Ureter (tissue), 1 donor: ENCODE data around the genes KAT8, PYCARD and TRIM72.

DNA sequence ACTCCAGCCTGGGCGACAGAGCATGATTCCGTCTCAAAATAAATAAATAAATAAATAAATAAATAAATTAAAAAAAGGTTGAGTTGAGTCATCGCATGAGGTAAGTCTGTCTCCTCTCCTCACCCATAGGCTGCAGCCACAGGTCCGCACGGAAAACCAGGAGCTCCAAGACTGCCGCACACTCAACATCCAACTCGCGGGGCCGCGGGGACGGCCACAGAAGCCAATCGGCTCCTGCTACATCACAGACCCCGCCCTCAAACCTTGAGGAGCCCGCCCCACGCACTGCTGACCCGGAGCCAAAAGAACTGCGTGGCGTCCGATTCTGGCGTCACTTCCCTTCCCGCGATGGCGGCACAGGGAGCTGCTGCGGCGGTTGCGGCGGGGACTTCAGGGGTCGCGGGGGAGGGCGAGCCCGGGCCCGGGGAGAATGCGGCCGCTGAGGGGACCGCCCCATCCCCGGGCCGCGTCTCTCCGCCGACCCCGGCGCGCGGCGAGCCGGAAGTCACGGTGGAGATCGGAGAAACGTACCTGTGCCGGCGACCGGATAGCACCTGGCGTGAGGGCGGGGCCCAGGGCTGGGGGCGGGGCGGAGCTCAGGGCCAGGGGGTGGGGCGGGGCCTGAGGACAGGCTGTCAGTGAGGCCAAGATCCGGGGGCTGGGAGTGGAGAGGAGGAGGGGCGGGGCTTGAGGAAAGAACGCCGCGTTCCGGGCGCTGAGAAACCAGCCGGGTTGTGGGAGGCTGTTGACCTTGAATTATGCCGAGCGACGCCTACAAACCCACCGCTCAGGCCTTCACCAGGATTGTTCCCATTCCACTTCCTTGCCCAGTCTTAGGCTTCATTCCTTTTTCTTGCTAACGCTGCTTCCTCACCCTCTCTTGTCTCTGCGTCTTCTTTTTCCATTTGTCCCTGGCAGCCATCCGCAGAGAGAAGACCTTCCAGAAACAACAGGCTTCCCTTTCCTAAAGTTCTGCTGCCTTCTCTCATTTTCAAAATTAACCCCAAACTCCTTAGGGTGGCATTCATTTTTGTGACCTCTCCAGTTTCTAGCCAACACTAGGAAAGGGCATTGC, at the start of gene KAT8:
Gene KAT8, plus strand, starts transcription at position 331 of the 1,075 bp plus-strand sequence.
- PRO-cap, result bidirectional peak, plus-strand start at position 334 of the sequence, minus-strand start at position 173 of the sequence; bidirectional peak, plus-strand start at position 668 of the sequence, minus-strand start at position 549 of the sequence

DNA sequence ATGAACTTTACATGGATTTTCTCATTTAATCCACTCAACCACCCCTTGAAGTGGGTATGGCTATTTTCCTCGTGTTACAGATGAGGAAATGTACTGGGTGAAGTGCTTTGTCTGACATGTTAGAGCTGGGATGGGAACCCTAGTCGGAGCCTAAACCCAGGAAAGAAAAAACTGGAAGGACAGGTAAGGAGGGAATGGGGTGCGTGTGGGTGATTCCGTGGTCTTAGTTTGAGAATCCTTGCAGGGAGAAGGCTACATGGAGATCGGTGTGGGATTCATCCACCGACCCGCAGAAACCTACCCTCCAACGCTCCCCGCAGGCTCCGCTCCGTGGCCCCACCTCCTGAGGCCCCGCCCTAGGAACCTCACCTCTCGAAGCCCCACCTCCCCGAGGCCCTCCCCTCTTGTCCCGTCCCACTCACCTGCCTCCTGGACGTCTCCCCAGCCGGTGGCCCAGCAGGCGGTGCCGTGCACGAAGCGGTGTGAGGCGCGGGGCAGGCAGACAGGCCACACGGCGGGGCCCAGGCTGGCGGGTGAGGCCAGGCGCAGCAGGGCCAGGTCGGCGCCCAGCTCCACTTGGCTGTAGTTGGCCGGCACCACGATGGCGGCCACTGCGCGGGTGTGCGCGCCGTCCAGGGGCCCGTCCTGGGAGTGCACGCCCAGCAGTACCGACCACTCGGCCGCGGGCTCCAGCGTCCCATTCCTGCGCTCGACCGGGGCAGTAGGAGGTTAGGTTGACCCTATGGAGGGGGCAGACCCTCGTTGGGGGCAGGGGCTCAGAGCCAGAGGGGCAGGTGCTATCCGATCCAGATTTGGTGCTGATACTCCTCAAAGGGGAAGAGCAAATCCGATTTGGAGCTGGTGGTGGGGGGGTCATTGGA, 1.7 kb downstream of the PRSS36 start:
- PRO-cap, result no peak

DNA sequence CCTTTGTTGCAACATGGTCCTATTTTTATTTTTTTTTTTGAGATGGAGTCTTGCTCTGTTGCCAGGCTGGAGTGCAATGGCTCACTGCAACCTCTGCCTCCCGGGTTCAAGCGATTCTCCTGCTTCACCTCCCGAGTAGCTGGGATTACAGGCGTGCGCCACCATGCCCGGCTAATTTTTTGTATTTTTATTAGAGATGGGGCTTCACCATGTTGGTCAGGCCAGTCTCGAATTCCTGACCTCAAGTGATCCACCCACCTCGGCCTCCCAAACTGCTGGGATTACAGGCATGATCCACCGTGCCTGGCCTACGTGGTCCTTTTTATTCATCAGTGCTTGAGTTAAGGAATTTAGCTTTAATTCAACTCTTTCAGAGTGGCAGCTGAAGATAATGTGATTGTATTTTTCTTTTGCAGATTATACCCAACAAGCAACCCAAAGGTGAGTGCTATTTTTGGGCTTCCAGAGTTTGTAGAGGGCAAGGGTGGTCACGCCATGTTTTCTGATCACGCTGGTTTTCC, 2.1 kb downstream of the FUS start:
- PRO-cap, result no peak

GRCh38 chr16:31202015-31203059, at the start of gene PYCARD:
PYCARD (minus strand) TSS chr16:31202760.
- PRO-cap, result bidirectional peak, plus-strand start at chr16:31202806, minus-strand start at chr16:31202722

DNA sequence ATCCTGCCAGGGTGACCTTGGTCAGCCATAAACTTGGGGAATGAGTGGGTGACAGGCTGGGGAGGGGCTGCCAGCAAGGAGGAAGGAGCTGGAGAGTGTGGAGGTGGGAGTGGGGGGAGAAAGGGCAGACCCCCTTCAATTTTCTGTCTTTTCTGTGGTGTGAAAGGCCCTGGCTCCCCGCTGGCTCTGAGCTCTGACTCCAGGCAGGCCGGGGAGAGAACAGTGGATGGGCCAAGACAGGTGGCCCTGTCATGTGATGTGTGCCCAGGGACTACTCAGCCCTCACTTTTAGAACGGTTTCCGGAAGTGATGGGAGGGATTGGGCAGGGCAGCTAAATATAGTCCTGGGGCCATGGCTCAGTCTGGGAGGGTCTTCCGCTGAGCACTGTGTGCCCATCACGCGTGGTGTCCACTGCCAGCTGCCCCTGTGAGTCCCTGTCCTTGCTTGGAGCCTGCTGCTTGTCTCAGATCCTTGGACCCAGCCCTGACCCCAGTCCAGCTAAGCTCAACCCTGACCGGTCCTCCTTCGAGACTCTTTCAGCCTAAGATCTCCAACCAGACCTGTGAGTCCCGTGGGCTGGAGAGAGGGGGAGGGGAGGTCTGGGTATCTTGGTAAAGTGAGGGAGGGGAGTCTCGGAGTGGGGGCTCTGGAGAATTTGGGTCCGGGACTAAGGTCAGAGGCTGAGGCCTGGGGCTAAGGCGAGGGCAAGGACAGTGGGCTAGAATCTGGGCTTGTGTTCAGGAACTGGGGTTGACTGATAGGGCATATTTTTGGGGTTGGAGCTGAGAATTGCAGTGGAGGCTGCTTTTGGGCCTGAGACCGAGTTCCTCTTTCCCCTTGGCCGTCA, at the start of gene TRIM72:
Gene TRIM72, plus strand, starts transcription at position 385 of the 848 bp plus-strand sequence.
- PRO-cap, result no peak

DNA sequence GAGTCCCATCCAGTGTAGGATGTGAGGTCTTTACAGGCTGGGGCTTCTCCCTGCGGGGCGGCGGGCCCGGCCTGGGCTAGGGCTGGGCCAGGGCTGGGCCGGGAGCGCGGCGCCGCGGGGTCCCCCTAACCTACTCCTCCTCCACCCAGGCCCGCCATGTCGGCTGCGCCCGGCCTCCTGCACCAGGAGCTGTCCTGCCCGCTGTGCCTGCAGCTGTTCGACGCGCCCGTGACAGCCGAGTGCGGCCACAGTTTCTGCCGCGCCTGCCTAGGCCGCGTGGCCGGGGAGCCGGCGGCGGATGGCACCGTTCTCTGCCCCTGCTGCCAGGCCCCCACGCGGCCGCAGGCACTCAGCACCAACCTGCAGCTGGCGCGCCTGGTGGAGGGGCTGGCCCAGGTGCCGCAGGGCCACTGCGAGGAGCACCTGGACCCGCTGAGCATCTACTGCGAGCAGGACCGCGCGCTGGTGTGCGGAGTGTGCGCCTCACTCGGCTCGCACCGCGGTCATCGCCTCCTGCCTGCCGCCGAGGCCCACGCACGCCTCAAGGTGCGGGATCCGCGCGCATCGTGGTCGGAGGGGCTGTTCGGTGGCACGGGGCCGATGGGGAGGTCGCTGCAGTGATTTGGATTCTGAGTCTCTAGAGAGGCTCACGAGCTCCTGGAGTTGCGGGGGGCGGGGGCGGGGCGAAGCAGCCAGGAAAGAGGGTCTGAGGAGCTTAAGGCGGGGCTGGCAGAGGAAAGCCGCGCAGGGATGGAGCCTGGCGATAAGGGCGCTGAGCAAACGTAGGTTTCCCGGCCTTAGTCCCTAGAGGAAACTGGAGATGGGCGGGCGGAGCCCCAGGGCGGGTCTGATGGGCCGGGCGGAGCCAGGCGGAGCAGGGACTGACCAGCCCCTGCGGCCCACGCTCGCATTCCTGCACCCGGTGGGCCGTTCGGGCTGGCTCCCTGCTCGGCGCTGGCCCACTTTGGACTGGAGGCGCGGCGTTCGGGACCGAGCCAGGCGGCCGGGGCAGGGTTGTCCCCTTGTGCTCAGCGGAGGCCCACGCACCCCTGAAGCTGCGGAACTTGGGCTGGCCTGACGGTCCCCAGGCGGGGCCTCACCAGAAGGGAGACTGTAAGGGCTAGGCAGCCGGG, 1.0 kb downstream of the TRIM72 start:
- PRO-cap, result bidirectional peak, plus-strand start at position 910 of the sequence, minus-strand start at position 813 of the sequence

DNA sequence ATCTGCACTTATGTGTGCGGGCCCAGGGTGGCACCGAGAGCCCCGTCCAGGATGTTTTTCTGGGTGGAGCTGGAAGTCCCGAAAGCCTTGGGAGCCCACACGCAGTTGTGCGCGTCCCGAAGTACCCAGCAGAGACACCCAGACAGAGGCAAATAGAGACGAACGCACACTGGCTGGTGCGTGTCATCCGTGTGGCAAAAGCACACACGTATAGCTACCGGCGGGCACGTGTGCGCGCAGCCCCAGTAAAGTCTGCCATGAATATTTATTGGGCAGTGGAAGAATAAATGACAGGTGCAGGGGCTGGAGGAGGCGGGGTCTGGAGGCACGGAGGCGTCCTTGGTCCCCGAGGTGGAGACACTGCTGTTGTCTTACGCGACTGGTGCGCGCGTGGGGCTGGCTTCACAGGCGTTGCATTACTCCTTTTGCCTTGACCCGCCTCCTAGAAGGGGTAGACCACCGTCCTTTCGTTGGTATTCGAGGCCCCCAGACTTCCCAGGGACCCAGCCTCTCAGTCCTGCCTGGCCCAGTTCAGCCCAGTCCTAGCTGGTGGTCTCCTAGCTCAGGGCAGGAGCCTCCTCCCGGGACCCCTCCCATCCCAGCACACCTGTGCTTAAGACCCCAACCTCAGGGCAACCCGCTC, 1.1 kb downstream of the PYDC1 start:
- PRO-cap, result no peak

DNA sequence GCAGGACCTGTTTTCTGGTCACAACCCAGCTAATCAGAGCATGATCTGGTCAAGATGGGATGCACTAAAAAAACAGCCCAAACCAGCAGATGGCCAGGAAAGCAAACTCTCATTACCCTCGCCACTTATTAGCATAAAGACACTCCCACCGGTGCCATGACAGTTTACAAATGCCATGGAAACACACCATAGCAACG, 6.6 kb upstream of the ITGAD start:
- PRO-cap, result no peak

GRCh38 chr16:31441800-31442269, 754 bp downstream of the ZNF843 start:
- PRO-cap, result no peak

GRCh38 chr16:31452306-31453232, 6.7 kb upstream of the ARMC5 start:
- PRO-cap, result no peak

GRCh38 chr16:31466296-31467133, 5.4 kb upstream of the TGFB1I1 start:
- PRO-cap, result no peak

- PRO-cap, result no peak
Measured at GRCh38 chr16:31467134-31467692, 4.7 kb upstream of the TGFB1I1 start.

DNA sequence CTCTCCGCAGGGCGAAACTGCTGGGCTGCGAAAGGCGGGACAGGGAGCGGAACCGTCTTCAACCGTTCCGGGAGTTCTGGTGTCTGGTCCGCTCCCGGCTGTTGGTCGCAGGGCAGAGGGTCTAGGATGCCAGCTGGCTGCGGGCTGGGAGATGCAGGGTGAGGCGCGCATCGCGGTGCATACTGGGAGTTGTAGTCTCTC, 138 bp downstream of the TP53TG3 start:
- PRO-cap, result no peak

GRCh38 chr16:34160437-34160761, 701.0 kb downstream of the TP53TG3F start:
- PRO-cap, result unidirectional peak, plus-strand start at chr16:34160620

DNA sequence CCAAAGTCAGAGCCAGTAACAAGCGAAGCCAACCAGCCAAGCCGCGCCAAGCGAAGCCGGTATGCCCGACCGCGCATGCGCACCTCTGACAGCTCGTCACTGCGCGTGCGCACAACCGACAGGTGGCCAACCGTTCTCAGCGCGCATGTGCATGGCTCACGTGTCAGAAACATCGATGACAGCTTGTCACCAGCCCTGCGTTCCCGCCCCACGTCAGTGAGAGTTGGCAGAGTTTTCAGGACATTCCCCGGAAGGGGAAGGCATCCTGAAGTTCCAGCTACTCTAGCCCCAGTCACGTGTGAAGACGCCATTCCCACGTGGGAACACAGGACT, 52.2 kb downstream of the SHCBP1 start:
- PRO-cap, result no peak

DNA sequence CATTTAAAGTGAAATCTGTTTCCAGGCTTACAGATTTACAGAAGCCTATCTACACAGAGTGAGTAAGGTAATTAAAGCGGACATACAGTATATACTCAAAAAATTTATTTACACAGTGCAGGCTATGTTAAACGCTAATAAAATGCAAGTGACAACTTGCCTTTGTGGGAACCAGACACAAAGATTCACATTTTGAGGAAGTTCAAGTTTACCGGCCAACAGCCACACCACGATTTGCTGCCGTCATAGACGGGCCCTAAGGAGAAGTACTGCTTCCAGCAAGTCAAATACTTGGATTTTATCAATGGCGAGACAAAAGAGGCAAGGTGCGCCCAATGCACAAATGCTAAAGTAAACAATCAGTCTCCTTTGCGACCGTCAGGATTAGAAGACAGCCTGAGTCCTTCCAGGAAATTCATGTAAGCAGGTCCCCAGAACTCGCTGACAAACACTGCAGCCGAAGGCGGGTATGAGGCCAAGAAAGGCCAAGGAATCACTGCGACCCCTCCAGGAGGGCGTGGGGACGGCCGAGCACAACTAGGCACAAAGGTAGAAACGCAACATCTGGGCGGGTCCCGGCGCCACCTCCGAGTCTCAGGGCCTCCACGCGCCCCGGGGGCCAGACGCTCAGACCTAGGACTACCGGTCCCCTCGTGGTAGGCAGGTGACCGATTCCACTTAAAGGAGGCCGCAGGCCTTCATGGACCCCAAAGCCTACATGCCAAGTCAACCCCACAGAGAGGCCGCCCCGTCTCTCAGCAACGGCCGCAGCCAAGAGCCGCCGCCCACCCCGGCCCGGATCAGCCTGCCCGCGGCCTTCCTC, 613 bp downstream of the VPS35 start:
- PRO-cap, result no peak

DNA sequence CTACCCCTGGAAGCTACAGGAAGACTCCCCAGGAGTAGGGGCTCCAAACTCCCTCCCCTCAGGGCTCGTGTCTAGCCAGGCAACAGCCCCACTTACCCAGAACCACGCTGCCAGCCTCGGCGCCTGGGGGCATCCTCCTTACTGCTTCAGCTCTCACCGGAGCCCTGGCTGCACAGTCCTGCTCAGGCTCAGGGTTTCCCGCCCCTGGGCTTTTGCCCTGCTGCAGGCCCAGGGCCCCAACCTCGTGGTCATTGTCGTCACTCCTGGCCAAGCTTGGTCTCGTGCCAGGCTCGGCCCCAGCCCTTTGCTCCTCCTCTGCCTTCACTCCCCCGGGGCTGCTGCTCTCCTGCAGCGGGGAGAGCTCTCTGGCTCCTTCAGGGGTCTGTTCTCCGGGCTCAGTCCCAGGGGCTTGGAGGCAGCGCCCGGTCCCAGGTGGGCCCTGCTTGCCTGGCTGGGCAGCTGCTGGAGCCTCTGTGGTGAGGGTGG, 16.0 kb downstream of the MYLK3 start:
- PRO-cap, result no peak

GRCh38 chr16:46737761-46738291, 10.3 kb downstream of the MYLK3 start:
- PRO-cap, result no peak

DNA sequence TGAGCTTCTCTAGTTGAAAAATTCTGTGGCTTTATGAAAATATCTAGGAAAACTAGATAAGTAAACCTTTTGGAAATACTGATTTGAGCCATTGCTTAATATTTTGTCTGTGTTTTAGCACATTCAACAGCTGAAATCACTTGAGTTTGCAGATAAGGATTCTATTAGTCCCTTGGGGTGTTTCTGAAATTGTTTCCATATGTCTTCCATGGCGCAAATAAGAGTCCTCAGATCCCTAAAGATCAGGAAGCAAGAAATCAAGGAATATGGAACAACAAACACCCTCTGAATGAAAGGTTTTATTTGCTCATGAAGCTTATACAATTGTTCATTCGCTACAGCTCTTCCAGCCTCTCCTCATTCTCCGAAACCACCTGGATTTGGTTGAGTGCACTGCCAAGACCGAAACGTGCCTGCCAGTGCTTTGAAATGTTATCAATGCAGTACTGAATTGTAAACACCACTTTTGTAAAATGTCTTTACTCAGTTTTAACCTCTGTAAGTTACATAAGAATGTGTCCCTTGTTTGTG, 7.8 kb upstream of the GPT2 start:
- PRO-cap, result no peak

GRCh38 chr16:46922068-46922939, 38.1 kb downstream of the GPT2 start:
- PRO-cap, result no peak